ENCODE results near the genes ZNF318 and MRPL14.

- PRO-cap, result no peak
These were observed 27.6 kb upstream of the SRF start for GRCh38 chr6:43143388-43143933.

GRCh38 chr6:43147285-43147655, 23.8 kb upstream of the SRF start:
- PRO-cap, result no peak

DNA sequence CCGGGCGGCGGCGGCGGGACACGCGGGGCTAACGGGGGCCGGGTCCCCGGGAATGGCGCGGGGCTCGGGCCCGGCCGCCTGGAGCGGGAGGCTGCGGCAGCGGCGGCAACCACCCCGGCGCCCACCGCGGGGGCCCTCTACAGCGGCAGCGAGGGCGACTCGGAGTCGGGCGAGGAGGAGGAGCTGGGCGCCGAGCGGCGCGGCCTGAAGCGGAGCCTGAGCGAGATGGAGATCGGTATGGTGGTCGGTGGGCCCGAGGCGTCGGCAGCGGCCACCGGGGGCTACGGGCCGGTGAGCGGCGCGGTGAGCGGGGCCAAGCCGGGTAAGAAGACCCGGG, 643 bp downstream of the SRF start:
- PRO-cap, result no peak

GRCh38 chr6:43172081-43172908, 1.2 kb downstream of the SRF start:
- PRO-cap, result bidirectional peak, plus-strand start at chr6:43172390, minus-strand start at chr6:43172291; unidirectional peak, minus-strand start at chr6:43172780

DNA sequence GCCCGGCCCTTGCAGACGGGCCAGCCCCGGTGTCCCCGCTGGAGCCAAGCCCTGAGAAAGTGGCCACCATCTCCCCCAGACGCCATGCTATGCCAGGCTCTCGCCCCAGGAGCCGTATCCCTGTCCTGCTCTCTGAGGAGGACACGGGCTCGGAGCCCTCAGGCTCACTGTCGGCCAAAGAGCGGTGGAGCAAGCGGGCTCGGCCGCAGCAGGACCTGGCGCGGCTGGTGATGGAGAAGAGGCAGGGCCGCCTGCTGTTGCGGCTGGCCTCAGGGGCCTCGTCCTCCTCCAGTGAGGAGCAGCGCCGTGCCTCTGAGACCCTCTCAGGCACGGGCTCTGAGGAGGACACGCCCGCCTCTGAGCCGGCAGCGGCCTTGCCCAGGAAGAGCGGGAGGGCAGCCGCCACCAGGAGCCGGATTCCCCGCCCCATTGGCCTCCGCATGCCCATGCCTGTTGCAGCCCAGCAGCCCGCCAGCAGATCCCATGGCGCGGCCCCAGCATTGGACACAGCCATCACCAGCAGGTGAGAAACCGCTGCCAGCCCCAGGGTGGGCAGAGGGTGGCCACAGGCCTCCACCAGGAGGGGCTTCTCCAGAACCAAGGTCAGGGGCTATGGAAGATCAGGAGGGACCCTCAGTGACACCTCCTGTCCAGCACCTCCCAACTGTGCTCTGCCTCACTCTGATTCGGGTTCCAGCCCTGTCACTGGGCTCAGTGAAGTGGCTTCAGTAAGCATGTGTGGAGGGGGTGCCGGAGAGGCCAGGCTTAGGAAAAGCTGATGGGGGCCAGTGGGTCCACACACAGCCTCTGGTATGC, 14.1 kb upstream of the SLC22A7 start:
- PRO-cap, result no peak

DNA sequence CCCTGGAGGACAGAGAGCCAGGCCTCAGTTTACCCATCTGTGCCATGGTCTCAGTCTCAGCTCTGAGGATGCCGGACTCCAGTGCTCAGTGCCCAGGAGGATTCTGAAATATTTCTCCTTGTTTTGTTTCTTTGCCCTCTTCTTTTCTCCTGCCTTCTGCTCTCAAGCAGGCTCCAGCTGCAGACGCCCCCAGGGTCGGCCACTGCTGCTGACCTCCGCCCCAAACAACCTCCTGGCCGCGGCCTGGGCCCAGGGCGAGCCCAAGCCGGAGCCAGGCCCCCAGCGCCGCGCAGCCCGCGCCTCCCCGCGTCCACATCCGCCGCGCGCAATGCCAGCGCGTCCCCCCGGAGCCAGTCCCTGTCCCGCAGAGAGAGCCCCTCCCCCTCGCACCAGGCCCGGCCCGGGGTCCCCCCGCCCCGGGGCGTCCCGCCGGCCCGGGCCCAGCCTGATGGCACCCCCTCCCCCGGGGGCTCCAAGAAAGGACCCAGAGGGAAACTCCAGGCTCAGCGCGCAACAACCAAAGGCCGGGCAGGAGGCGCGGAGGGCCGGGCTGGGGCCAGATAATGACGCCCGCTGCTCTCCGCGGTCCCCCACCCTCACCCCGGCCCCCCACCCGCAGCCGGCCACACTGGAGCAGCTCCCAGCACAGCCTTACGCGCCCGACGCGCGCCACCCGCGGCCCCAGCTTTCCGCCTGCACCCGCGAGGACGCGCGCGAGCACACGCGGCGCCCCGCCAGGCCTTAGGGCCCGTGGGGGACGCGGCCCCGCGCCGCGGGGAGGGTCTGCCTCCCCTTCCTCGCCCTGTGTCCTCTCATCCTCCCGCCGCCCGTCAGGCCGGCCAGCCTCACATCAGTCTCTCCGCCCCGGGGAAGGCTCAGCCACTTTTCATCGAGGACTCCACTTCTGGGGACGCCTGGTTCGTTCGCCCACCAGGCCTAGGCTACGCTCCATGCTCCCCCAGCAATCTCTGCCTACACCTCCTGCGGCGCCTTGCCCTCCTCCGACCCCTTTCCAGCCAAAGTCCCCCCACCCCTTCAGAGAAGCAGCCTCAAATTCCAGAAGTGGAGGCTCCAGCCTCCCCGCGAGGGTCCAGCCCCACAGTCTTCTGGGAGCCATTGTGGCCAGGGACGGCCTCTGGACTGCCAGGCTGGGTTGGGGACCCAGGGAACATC, 12.9 kb upstream of the SLC22A7 start:
- PRO-cap, result no peak

- PRO-cap, result no peak
These were observed 13.6 kb downstream of the ZNF318 start for GRCh38 chr6:43355576-43356609.

GRCh38 chr6:43369116-43370020, at the start of gene ZNF318:
TSS of gene ZNF318 (minus strand) at chr6:43369647.
- PRO-cap, result bidirectional peak, plus-strand start at chr6:43369321, minus-strand start at chr6:43369320; bidirectional peak, plus-strand start at chr6:43369849, minus-strand start at chr6:43369746

GRCh38 chr6:43431737-43432510, 4.6 kb downstream of the ABCC10 start:
- PRO-cap, result no peak

DNA sequence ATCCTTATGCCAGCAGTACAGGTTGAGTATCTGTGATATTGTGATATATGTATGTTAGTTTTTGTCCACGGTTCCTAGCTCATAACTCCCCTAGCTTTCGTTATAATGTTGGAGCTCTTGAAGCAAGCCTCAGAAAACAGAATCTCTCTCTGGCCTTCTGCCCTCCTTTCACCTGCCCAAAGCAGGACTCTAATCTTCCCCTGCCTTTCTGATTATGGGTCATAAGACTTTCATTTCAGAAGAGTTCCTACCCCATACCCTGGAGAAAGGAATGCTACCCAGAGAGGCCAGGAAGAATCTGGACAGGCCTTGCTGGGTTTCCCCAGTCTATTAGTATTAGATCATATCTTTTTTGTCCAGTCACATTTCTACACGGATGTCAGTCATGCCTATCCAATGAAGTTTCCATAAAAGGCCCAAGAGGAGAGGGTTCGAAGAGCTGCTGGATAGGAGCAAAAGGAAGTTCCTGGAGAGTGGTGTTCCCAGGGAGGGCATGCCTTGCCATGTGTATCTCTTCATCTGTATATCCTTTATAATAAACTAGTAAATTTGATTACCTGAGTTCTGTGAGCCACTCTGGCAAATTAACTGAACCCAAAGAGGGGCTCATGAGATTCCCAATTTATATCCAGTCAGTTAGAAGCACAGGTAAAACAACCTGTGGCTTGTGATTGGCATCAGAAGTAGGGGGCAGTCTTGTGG, 3.2 kb downstream of the POLH start:
- PRO-cap, result no peak

- PRO-cap, result no peak
These were observed 15.5 kb downstream of the VEGFA start for GRCh38 chr6:43785562-43785875.

DNA sequence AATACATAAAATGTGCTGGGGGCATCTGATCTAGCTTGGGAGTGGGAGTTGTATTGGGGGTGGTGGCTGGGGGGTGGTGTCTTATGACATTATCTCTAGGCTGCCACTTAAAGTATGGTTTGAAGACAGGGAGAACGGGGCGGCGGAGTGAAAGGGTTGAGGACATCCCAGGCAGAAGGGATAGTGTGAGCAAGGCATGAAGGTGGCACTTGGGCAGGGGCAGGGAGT, 17.2 kb downstream of the VEGFA start:
- PRO-cap, result no peak

GRCh38 chr6:43840837-43841068, 70.7 kb downstream of the VEGFA start:
- PRO-cap, result no peak

- PRO-cap, result no peak
These were observed 121.0 kb downstream of the VEGFA start for GRCh38 chr6:43890822-43891664.

GRCh38 chr6:43916706-43917264, 146.8 kb downstream of the VEGFA start:
- PRO-cap, result no peak

GRCh38 chr6:44001084-44001666, 126.1 kb downstream of the MRPL14 start:
- PRO-cap, result no peak

- PRO-cap, result no peak
These were observed 83.3 kb downstream of the MRPL14 start for GRCh38 chr6:44043598-44044636.

DNA sequence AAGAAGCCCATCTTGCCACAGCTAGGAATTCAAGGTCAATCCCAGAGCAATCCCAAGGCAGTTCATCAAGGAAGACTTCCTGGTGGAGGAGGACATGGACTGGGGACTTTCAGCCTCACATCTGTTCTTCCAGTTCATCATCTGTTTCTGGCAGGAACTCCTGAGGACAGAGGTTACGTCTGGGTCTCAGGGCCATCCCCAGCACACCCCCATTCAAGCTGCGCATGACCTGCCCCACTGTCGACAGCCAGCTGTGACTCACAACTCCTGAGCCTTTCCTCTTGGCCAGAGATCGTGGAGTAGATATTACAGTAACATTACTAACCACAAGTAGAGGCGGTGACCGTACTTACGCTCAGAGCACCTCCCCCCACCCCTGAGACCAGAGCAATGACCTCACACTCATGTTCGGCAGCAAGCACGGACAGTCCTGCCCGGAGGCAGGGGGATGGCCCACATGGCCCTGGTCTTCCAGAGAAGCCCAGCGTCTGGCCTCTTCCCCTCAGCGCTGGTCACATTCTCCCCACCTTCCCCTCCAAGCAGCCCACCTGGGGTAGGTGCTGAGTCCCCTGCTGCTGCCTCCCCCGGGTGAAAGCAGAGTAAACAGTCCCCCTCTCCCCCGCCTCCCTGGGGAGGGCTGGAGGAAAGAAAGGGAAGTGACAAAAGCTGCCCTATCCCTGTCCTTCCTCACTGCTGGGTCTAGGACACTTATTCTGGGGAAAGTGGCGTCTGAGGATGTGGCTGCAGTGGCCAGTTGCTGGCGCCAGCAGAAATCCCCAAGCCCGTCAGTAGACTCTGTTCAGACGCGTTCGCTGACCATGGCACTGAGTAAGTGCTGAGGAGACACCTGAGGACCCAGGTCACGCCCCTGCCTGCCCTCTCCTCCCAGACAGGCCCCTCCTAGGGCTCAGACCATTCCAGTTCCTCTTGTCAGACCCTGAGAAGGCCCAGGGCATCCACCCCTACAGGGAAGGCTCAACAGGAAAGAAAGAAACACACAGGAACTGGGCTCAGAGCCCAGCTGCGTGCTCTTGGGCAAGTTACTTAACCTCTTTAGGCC, 68.5 kb downstream of the MRPL14 start:
- PRO-cap, result no peak

- PRO-cap, result bidirectional peak, plus-strand start at chr6:44127644, minus-strand start at chr6:44127452
These were observed at the start of gene MRPL14 for GRCh38 chr6:44127156-44127782. TSS of gene MRPL14 (minus strand) at chr6:44127452.

DNA sequence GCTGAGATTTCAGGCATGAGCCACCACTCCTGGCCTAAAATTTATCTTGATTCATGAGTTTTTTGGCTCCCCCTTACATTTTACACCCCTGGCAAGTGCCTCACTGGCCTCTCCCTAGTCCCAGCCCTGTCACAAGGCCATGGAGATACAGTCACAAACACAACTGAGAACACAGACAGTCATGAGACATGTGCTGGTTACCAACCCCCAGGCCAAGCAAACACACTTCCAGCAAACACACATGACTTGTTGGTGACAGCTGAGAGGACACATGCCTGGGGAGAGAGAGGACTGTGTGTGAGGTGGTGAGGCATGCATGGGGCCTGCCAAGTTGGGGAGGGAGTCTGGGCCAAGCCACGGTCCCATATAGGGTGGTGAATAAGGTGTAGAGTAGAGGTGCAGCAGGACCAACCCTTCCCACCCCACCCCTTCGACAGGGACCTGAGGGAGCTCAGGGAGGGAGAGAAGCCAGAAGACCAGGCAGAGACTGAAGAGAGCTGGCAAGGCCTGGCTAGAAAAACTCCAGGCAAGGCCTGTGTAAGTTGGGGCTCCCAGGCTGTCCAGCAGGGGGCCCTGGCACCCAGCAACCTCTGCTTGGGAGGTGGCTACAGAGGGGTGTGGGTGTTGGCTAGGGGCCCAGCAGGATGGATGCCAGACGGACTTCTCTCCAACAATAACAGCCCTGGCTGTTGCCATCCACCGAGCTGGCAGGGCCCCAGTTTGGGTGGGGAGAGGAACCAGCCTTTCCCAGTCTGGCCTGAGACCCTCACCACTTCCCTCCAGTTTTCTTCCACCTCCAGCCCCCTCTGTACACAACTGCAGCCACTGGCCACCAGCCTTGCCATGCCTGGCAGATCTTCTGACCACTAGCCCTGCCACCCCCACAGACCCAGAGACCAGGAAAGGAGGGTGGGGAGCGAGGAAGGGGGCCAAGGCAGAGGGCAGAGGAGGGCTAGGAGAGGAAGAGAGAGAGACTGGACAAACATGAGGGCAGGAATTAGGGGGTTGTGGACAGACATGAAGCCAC, 1.9 kb upstream of the SLC29A1 start:
- PRO-cap, result bidirectional peak, plus-strand start at position 242 of the sequence, minus-strand start at position 131 of the sequence; bidirectional peak, plus-strand start at position 718 of the sequence, minus-strand start at position 489 of the sequence

All from bronchial lymph node (tissue), 1 donor.